HTR-8/SVneo (cell line): ENCODE measurements around the genes TNFRSF14, ACTRT2 and C1orf174.

DNA sequence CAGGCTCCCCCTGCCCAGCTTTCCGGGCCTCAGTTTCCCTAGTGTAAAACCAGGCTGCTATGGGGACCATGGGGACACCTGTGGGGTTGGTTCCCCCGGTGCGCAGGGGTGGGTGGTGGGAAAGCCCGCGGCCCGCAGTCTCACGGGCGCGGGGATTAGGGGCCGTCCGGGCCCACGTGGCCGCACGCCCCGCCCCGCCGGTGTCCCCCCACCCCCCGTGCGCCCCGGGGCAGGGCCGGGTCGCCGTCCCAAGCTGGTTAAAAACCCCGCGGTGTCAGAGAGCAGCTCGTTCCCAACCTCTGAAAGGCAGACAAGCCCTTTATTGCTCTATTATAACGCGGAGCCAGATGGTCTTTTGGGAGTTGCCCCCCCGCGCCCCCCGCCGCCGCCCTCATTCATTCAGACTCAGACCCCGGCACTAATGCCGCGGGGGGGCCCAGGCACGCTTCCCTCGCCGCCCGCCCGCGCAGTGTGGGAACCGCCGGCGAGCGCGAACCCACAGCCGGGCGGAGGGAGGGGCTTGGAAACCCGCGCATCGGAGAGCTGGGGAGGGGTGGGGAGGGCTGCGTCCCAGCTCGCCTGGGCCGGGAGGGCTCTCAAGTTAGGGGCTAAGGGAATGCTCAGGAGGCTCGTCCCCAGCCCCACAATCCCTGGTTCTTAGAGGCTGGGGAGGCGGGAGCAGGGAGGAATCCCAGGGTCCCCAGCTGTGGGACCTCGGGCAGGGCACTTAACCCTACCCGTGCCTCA, 10.7 kb upstream of the HES5 start:
- RRBS = 95% methylated on average over 27 of the region's 59 CpGs

DNA sequence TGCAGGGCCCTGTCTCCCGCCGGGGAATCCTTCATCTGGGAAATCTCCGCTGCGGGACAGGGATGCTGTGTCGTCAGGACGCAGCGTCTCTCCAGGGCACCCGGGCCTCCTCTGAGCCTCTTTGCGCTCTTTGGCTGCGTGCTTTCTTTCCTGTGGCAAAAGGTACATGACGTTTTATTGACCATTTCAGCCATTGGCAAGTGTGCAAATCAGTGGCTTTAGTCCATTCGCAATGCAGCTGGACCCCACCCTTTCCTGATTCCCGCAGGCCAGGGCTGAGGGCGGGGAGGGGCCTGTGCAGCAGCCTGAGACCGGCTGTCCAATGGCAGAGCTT, 6.1 kb upstream of the TNFRSF14 start:
- RRBS = no CpG with 5 or more reads among the region's 15 CpGs

DNA sequence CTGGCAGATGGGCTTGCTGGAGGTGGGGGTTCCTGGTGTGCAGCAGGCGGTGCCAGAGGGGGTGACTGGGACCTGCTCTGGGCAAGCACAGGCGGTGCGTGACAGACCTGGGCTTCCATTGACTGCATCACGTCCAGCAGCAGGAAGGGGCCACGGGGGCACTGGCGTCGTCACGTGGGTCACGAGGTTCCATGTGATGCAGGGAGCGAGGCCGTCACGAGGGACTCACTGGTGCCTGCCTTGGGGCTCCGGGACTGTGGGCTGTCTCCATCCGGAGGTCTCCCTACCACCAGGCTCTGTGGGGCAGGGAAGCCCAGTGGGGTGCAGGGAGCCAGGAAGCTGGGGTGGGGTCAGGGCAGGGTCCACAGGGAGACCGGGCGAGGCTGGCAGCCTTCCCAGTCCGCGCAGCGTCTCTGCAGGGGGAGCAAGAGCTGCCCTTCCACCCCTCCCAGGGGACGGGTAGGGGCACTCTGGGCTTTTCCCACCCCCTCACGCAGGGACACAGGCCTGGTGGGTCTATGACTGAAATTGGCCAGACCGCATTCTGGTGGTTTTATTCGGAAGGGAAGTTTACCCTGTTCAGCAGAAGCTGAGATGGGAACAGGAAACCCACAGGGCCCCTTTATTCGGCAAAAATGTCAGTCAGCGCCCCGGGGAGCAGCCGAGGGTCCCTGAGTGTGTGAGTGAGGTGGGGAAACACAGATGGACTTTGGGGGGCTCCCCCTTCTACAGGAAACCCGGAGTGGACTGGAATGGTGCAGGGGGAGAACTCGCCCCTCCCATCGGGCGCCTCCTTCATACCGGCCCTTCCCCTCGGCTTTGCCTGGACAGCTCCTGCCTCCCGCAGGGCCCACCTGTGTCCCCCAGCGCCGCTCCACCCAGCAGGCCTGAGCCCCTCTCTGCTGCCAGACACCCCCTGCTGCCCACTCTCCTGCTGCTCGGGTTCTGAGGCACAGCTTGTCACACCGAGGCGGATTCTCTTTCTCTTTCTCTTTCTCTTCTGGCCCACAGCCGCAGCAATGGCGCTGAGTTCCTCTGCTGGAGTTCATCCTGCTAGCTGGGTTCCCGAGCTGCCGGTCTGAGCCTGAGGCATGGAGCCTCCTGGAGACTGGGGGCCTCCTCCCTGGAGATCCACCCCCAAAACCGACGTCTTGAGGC, at the start of gene TNFRSF14:
TNFRSF14 (plus strand) TSS at position 798 of the 1,158 bp plus-strand sequence.
- RRBS = 45% methylated on average over 9 of the region's 45 CpGs

- RRBS = 66% methylated on average over 1 of the region's 27 CpGs
These were observed 9.0 kb upstream of the PRXL2B start for GRCh38 chr1:2577399-2578095.

DNA sequence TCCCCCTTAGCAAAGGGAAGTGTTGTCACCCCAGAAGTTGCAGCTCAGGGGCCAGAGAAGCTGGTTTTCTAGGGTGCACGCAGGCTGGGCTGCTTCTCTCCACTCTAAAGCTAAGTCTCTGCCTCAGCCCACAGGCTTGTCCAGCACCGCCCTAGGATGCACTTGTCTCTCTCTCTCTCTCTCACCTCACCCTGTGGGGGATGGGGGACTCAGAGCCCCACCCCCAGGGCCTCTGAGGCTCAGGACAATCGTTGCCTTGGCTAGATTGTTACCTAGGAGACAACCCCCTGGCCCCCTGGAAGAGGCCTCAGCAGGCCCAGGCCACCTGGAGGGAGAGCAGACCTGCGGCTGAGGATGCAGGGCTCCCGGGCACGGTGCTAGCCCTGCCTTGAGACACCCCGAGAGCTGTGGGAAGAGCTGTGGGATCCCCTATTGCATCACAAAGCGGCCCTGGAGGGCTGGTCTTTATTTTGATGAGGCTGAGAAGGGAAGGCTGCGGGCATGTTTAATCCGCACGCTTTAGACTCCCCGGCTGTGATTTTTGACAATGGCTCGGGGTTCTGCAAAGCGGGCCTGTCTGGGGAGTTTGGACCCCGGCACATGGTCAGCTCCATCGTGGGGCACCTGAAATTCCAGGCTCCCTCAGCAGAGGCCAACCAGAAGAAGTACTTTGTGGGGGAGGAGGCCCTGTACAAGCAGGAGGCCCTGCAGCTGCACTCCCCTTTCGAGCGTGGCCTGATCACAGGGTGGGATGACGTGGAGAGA, at the start of gene ACTRT2:
ACTRT2 (plus strand) TSS at position 282 of the 765 bp plus-strand sequence.
- RRBS = 36% methylated on average over 4 of the region's 19 CpGs

- RRBS = 32% methylated on average over 15 of the region's 81 CpGs
These were observed 4.6 kb downstream of the PRDM16 start for GRCh38 chr1:3073471-3074172.

- RRBS = 47% methylated on average over 3 of the region's 38 CpGs
These were observed 150.3 kb downstream of the PRDM16 start for GRCh38 chr1:3219146-3219939.

DNA sequence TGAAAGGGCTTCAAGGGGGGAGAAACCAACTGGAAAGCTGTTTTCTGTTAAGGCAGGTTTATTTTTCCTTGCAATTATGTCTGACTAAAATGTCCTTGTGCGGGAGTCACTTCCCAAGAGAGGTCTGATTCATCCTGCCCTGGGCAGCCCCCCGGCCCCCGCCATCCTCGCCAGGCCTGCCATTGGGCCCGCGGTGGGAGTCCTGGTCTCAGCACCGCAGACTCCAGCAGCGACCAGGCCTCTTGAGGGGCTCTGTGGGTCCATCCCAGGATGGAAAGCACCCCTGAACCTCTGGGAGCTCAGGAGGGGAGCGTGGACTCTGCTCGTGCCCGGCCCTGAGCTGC, 178.4 kb upstream of the ARHGEF16 start:
- RRBS = 14% methylated on average over 1 of the region's 11 CpGs

DNA sequence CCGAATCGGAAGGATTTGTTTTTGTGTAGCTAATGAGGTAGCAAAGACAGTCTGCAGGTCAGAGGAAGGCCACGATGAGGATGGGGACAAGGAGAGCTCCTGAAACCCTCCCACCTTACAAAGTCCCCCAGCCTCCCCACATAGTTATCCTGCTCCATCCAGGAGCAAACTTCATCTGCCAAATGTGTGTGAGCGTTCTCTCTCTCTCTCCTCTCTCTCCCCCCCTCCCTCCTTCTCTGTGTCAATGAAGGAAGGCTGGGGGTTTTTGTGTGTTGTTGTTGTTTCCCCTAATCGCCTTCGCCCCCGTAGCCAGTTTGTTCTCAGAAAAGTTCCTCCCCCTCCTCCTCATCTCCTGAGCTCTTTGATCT, 140.1 kb upstream of the ARHGEF16 start:
- RRBS = no CpG with 5 or more reads among the region's 7 CpGs

GRCh38 chr1:3419272-3419754, 35.2 kb upstream of the ARHGEF16 start:
- RRBS = 64% methylated on average over 4 of the region's 11 CpGs

GRCh38 chr1:3456566-3457215, 2.2 kb downstream of the ARHGEF16 start:
- RRBS = 93% methylated on average over 1 of the region's 15 CpGs

DNA sequence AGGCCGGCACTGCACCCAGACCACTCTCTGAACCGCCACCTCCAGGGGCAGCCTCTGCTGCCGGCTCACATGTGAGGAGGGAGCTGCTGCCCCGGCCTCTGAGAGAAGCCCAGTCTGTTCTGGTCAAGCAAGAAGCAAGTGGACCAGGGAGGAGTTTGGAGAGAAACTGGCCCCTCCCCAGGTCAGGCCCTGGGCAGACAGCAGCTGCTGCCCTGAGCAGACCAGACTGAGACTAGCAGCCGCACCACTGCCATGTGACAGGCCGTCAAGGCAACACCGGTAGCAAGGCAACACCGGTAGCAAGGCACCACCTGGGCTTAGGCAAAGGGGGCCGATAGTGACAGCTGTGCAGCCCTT, 50.3 kb downstream of the ARHGEF16 start:
- RRBS = 87% methylated on average over 4 of the region's 9 CpGs

- RRBS = 7% methylated on average over 1 of the region's 21 CpGs
These were observed 75.8 kb downstream of the ARHGEF16 start for GRCh38 chr1:3530208-3530791.

DNA sequence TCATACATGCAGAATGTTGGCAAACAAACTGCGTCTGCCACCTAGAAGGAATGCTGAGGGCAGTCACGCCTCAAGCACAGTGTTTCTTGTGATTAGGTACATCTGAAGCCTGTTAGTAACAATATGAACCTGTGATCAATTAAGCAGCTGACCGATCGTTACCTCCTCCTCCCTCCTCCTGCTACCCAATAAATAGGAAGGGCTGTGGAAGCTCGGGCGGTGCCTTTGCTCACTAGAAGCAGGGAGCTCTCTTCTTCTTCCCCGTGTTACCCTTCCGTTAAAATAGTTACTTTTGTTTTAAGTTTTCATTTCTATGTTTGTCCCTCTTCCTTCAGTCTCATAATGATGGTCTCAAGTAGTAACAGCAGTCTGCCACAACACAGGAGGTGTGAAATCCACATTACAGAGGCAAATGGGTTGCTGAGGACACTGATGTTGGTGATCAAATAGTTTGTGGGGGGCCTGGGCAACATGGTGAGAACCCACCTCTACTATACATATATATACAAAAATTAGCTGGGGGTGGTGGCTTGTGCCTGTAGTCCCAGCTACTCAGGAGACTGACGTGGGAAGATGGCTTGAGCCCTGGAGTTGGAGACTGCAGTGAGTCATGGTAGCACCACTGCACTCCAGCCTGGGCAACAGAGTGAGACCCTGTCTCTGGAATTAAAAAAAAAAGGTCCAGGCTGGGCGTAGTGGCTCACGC, 13.8 kb upstream of the LRRC47 start:
- RRBS = no CpG with 5 or more reads among the region's 11 CpGs

GRCh38 chr1:3834806-3835470, 22.1 kb downstream of the CEP104 start:
- RRBS = no CpG with 5 or more reads among the region's 14 CpGs

DNA sequence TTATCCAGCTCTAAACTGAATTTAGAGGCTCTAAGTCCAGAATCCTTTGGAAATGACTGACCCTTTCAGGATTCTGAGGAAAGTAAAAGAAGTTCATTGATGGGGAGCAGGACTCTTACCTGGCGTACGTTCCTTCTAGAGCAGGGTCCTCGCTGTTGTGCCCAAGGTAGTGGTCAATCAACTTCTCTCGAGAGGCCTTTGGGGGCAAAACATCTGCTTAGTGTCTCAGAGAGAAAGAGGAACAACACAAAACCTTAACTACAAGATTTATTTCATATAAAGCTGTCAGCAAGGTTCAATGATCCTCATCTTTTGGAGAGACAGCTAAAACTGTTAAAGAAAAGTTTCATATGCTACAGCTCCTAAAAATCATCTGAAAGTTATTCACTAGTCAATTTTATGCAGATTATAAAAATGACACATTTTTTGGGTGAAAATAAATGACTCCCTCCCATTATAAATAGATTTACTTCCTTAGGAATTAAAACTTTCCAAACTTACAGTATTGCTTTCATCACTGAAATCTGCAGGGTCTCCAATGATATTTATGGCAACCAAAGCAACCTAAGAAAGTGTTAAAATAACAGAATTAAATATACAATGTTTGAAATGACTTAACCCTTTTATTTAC, 12.1 kb downstream of the CEP104 start:
- RRBS = no CpG with 5 or more reads among the region's 4 CpGs

GRCh38 chr1:3889687-3890442, 10.2 kb downstream of the C1orf174 start:
- RRBS = no CpG with 5 or more reads among the region's 18 CpGs

DNA sequence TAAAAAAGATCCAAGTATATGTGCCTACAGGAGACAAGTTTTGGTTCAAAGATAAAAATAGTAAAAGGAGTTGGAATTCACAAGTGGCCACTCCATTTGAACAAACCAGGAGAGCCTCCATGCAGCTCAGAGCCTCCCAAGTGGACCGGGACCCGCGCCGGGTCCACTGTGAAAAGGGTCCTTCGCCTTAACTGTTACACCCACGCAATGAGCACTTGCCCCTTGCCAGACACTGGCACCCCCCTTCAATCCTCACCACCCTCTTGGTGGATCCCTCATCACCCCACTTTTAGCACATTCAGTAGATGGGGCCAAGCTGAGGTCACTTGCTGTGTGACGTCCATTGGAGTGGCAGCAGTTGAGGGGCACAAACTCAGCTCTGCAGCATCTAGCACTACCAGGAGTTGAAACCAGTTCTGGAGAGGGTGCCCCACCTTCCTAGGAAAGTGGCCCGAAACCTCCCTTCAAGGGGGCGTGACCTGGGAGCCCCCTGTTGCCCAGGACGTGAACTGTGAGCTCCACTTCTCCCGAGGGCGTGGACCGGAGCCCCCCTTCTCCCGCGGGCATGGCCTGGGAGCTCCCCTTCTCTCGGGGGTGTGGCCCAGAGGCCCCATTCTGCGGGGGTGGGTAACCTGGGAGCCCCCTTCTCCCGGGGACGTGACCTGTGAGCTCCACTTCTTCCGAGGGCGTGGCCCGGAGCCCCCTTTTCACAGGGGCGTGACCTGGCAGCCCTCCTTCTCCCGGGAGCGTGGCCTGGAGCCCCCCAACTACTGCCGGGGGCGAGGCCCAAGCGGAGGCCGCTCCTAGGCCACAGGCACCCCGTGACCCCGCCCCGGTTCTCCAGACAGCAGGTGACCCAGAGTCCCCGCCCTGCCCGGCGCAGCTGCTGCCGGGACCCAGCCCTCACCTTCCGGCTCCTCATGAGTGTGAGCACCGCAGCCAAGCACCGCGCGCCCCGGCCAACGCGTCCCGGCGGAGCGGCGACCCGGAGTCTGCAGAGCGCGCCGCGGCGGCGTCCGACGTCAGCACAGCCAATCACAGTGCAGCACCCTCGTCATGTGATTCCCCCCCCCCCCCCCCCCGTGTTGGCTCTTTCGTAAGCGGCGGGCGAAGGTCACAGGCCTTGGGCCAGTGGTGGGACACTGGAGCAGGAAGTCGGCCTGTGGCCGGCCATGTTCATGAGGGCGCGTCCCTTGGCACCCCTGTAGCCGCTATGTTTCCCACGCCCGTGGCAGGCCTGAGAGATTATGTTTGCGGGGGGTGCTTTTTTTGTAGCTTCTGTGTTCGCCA, at the start of gene C1orf174:
C1orf174 (minus strand) TSS at position 1,008 of the 1,290 bp plus-strand sequence.
- RRBS = 2% methylated on average over 24 of the region's 72 CpGs

DNA sequence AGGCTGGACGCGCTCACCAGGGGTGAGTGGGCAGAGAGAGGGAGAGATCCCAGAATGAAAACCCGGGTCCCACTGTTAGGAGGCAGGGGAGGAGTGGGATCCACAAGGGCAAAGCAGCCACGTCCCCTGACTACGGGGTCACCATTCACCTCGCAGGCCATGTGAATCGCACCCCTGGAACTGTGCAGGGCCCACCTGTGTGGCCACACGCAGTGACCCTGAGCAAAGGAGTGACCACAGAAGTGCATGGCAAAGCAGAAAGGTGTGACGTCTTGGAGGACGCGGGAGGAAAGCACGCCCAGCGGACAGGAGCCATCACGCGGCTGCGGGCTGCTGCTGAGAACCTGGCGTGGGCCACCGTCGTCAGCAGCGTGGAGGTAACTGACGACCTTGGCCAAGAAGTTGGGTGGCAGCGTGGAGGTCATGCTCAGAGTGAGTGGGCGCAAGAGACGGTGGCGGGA, 76.7 kb upstream of the C1orf174 start:
- RRBS = no CpG with 5 or more reads among the region's 25 CpGs

- RRBS = no CpG with 5 or more reads among the region's 6 CpGs
These were observed 284.4 kb upstream of the AJAP1 start for GRCh38 chr1:4369999-4370371.